Measurements from ENCODE around the genes MID2, CHRDL1, CAPN6 and TRPC5OS.

DNA sequence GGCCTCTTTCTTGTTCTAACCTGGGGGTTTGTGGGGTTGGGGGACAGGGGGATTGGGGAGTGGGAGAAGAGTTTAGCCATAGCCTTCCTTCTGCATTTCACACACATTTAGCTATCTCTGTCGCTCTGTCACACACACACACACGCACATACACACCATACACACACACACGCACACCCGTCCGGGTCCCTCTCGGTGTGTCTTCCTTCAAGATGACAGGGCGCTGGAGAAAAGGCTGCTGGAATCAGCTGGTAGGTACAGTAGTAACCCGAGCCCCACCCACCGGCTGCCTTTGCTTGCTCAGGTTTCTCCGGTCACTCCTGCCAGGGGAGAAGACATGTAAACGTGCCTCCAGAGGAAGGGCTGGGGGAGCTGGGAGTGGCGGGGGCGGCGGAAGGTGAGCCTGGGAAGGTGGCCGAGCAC, at the start of gene MID2:
Gene MID2, plus strand, starts transcription at position 317 of the 423 bp plus-strand sequence.
- PRO-cap: unidirectional peak, plus-strand start at position 354 of the sequence
- RAMPAGE, long total RNA, 4 experiments: start-site peak on the plus strand in 1 of 4 experiments, centred at positions 170 to 321 of the sequence, 5 to 35 reads per replicate

DNA sequence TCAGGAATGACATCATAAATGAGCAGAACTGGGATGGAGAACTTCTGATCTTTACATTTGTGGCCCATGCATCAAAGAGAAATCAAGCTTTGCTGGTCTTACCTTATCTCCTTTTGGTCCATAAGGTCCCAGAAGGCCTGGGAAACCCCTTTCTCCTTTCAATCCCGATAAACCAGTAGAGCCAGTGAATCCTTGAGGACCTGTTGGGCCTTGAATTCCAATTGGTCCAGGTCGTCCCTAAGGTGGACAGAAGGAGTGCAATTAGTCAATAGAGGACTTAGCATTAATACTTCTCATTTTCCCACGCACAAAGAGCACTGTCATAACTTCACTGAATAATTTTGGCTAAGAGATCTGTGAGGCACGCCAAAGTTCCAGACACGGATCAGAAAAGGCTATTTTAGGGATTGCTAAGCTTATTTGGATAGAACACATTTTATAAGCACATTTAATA, 129.6 kb downstream of the ATG4A start:
- PRO-cap: no peak
- RAMPAGE, long total RNA, 4 experiments: no peak in any of the 4 experiments

DNA sequence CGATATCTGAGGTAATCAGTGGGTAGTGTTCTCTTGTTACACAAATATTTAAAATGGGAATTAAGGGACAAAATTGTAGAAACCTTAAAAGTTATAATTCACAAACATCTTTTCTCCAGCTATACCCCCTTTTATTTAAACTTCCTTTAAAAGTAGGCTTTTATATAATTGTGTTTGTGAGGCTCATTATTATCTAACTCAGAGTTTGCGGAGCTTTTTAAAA, 110.6 kb downstream of the IRS4 start:
- PRO-cap: no peak
- RAMPAGE, long total RNA, 4 experiments: no peak in any of the 4 experiments

DNA sequence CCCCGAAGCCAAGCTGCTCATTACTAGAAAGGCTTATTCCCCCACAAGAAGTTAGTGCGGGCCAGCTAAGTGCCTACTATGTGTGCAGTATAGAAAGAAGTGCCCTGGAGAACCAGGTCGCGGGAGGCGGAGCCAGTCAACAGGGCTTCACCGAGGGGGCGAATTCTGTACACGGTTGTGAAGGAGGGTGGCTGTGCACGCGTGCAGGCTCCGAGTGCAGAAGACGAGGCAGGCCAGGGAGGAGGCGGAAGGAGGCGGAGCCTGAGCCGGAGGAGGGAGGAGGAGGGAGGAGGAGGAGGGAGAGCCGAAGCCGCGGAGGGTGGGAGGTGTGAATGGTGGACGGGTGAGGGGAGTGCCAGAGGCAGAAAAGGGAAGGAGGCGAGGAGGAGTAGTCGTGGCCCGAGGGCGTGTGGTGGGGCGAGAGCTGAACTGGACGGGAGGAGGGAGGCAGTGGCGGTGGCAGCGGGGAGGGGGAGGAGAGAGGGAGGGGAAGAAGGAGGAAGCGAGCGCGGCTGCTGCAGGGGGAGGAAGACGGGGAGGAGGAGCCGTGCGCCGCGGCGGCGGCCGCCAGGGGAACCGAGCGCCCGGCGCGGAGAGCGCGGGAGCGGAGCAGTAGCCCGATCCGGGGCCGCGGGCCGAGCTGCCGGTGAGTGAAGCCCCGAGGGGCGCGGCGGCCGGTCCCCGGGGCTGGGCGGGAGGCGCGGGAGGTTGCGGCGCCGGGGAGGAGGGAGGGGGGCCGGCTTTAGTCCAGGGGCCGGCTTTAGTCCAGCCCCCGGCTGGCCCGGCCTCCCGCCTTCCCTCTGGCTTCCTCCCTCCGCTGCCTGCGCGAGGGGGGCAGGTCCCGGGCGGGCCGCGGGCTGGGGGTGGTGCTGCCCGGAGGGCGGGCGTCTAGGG, 540 bp upstream of the TMEM164 start:
- PRO-cap: bidirectional peak, plus-strand start at position 528 of the sequence, minus-strand start at position 212 of the sequence; bidirectional peak, plus-strand start outside the sequence, minus-strand start at position 802 of the sequence
- RAMPAGE, long total RNA, 4 experiments: start-site peak on the plus strand in 3 of 4 experiments, centred at positions 244 to 561 of the sequence, 9 to 22 reads per replicate

DNA sequence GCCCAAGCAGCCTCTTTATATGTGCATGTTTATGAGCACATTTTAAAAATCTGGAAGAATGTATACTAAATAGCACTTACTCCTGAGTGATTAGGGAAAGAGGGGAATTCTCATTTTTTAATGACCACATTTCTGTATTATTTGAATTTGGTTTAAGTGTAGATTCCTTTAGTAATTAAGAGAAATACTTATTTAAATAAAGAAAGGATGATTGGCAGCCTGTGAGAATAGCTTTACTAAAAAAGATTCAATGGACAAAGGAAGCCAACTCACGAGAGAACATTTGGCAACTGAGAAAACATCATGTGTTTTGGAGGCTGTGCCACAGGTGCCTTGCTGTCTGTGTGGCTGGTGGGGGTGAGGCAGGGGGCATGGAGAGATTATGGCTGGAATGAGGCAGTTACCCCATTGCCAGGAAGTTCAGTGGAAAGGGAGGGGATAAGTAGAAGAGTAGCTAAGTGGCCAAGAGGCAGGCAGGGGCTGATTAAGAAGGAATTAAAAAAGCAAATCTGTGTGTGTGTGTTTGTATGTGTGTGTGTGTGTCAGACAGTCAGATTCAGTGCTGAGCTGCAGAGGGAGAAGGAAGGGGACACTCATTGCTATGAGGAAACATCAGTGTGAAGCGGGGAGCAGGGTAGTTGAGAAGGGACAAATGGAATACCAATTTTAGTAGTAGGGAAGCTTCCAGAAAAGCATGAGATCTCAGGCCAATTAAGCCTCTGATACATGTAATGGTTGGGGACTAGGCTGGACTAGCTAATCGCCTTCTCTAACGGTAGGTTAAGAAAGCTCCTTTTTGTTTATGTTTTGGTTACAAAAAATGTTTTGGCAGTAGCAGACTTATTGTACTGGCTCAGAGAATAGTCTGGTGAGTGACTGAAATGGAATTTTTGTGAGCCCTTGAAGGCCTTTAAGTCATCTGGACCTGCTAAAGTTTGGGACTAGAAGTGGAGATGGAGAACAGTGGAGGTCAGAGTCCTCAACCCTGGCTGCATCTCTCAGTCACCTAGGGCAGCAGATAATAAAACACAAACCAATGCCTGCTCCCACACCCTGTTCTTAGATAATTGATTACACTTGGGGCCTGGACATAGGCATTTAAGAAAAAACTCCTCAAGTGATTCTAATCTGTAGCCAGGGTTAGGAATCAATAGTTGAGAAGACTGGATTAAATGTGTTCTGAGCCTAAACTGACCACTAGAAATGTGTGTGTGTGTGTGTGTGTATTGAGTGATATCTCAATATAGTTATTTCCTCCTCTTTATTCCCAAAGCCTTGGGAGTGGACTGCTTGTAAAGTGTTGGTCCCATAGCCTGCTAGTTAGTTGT, 18.5 kb downstream of the TMEM164 start:
- PRO-cap: no peak
- RAMPAGE, long total RNA, 4 experiments: no peak in any of the 4 experiments

GRCh38 chrX:110229399-110230515, 88.1 kb downstream of the AMMECR1 start:
- PRO-cap: no peak
- RAMPAGE, long total RNA, 4 experiments: no peak in any of the 4 experiments

GRCh38 chrX:110795500-110796467, at the start of gene CHRDL1:
Gene CHRDL1, minus strand, starts transcription at chrX:110795817.
- PRO-cap: no peak
- RAMPAGE, long total RNA, 4 experiments: start-site peak on the minus strand in 4 of 4 experiments, at chrX:110795762-110795843 at its widest, 92 to 1,696 reads per replicate

DNA sequence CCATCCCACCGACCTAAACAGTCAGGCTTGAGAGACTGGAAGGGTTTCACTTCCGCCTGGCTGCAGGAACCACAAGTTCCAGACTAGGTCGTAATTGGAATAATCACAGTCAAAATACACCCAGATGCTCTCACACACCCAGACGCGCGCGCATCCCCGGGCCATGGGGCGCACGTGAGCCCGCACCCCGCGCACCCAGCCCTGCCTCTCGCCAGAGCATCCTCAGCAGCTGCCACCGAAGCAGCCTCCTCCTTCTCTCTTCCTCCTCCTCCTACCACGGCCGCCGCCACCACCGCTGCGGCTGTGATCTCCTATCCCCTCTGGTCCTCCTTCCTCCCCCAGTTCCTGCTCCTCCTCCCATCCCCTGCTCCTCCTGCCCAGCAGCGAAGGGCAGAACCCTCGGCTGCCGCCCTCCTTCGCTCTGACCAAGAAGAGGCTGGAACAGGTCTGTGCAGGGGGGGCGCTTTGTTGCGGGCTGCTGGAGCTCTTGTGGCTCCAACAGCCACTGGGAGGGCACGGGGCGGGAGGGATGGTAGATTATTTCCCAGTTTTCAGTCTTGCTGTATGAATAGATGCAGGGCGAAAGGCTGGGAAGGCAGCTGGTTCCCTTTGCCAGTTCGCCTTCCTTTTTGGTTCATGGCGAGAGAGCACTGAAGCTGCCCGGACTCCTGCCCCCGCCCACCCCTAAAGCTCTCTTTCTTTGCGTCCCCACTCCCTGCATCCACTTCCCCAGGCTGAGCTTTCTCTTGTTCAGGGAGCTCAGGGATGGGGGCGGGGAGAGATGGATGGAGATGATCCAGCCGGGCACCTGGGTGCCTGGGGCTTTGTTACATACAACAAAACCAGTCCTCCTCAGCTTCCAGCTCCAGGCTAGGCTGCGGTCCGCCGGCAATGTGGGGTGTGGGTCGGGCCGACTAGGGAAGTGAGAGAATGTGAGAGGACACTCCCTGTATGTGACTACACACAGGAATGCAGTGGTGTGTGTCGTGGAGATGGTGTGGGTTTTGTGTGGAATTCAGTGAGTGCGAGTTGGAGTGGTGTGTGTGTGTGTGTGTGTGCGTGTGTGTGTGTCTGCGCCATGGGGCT, 148.9 kb upstream of the CHRDL1 start:
- PRO-cap: no peak
- RAMPAGE, long total RNA, 4 experiments: no peak in any of the 4 experiments

GRCh38 chrX:111270153-111270836, at the start of gene CAPN6:
Gene CAPN6, minus strand, starts transcription at chrX:111270483.
- PRO-cap: no peak
- RAMPAGE, long total RNA, 4 experiments: no peak in any of the 4 experiments

DNA sequence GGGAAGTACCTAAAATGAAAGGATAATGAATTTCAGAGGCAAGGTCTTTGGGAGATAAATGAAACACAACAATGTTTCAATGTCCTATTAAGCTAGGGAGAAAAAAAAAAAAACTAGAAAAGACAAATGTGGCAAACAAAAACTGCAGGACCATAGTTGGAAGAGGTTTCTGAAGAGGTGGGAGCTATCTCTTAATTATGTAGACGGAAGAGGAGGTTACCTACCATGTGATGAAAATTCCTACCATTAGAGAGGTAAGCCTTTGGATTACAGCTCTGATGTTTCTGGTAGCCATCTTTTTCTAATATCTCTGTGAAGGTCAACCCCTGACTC, at the start of gene TRPC5OS:
Gene TRPC5OS, plus strand, starts transcription at position 246 of the 333 bp plus-strand sequence.
- PRO-cap: no peak
- RAMPAGE, long total RNA, 4 experiments: no peak in any of the 4 experiments

DNA sequence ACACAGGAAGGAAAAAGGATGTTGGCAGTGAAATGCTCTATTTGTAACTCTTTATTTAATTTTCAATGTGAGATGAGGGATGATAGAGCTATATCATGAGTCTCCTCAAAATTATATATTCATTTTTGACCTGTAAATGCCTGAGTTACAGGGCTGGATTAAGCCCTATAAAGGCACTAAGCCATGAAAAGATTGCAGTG, 92.9 kb upstream of the PLS3 start:
- PRO-cap: no peak
- RAMPAGE, long total RNA, 4 experiments: no peak in any of the 4 experiments

GRCh38 chrX:115592301-115592798, 31.4 kb downstream of the PLS3 start:
- PRO-cap: no peak
- RAMPAGE, long total RNA, 4 experiments: no peak in any of the 4 experiments

DNA sequence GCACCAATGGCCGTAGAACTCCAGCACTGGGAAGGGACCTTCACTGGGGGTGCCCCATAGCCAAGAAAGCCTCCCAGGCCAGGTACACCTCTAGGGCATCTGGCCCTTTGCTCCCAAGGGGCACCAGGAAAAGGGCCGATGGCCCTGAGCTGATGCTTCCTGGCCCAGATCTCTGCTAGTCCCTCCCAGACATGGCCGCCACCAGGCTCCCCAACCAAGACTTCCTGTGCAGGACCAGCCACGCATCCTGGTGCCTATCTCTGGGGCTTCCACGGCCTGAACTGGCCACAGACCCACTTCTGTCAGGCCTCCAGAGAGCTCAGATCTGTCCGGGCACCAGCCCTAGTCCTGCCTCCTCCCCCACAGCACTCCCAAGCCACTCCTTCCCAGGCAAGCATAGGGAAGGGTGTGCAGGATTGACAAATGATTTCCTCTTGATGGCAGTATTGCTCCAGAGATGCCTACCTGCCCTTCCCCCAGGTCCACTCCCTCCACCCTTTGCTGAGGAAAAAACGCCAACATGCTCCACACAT, 277.8 kb upstream of the AGTR2 start:
- PRO-cap: no peak
- RAMPAGE, long total RNA, 4 experiments: no peak in any of the 4 experiments

DNA sequence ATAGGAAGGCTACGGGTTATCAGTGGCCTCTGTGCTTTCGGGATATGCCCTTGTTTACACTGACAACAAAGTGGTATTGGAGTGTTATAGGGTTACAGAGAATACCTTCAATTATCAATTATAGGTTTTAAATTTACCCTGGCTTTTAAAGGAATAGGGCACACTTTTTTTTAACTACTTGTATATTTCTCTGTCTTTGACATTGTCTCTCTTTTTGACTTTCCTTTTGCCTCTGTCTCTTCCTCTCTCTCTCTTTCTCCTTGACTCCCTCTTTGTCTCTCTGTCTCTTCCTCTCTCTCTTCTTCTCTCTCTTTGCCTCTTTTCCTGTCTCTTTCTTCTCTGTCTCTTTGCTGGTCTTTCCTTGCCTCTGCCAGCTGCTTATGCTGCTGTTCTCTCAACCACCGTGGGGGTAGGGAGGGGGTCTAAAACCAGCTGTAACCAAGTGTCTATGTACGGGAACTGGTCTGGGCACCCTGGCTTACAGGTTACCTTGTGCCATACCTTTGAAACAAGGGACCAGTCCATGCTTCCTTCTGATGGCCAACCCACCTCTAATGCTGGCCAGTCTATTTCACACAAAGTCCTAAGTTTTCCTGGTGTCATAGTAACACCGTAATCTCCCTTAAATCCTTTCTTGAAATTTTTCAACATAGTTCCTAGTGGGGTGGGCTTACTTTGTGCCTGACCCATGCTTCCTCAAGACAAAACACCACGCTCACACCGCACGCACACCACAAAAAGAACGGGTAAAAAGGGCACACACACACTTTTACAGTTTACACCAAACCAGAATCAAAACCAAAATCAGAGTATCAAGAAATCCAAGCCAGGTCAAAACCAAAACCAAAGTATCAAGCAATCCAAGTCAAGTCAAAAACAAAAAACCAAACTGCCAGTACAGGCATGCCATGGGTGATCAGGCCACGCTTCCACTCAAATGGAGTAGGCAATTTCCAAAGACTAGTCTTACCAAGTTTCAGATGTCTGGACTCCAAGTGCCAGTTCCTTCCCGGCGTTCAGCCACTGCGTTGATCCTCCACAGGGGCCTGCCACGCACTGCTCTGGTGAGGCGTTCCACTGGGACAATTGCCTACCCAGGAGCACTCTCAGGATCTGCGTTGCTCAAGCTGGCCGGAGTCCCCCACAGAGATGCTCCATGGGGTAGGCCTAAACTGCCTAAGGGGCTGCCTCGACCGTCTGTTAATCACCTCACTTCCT, 247.6 kb upstream of the AGTR2 start:
- PRO-cap: no peak
- RAMPAGE, long total RNA, 4 experiments: start-site peak on the minus strand in 1 of 4 experiments, centred at position 373 of the sequence, 33 reads per replicate

GRCh38 chrX:115933085-115933929, 237.2 kb upstream of the AGTR2 start:
- PRO-cap: no peak
- RAMPAGE, long total RNA, 4 experiments: start-site peak on the minus strand in 1 of 4 experiments, at chrX:115933277-115933386 at its widest, 21 reads per replicate

GRCh38 chrX:115968065-115969360, 202.0 kb upstream of the AGTR2 start:
- PRO-cap: no peak
- RAMPAGE, long total RNA, 4 experiments: start-site peak on the minus strand in 1 of 4 experiments, at chrX:115969102-115969112 at its widest, 64 reads per replicate

- PRO-cap: no peak
- RAMPAGE, long total RNA, 4 experiments: no peak in any of the 4 experiments
Measured at GRCh38 chrX:116272198-116272903, 101.8 kb downstream of the AGTR2 start.

DNA sequence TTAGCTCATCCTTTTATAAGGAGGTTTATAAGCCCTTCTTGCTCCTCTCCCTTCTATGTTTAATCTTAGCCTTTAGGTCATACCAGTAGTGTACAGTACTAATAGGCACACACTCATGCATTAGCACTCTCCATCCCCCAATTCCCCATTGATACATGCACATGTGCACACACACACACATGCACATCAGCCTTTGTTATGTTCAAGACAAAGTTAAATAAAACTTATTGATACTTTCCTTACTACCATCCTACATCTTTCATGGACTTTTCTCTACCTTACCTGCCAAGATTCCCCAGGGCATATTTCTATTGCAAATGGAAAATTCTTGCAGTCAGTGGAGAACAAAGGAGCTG, 1.1 kb upstream of the SLC6A14 start:
- PRO-cap: no peak
- RAMPAGE, long total RNA, 4 experiments: no peak in any of the 4 experiments

GRCh38 chrX:116948952-116949331, 486.2 kb upstream of the CT83 start:
- PRO-cap: no peak
- RAMPAGE, long total RNA, 4 experiments: no peak in any of the 4 experiments

- PRO-cap: no peak
- RAMPAGE, long total RNA, 4 experiments: no peak in any of the 4 experiments
Measured at GRCh38 chrX:117985235-117985795, 131.3 kb downstream of the KLHL13 start.

Data from sigmoid colon (tissue), 4 donors.